M059J (cell line): ENCODE results near the gene EEF1A1.

DNA sequence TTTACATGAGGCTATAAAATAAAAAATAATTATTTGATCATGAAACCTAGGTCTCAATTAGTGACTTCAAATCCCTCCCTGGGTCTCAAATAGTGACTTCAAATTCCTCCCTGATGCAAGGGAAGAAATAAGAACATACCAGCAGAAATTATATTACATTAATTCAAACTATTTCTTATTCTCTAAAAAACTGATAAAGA lies 63.9 kb upstream of the EYS start:
- RAMPAGE, long total RNA: no peak

DNA sequence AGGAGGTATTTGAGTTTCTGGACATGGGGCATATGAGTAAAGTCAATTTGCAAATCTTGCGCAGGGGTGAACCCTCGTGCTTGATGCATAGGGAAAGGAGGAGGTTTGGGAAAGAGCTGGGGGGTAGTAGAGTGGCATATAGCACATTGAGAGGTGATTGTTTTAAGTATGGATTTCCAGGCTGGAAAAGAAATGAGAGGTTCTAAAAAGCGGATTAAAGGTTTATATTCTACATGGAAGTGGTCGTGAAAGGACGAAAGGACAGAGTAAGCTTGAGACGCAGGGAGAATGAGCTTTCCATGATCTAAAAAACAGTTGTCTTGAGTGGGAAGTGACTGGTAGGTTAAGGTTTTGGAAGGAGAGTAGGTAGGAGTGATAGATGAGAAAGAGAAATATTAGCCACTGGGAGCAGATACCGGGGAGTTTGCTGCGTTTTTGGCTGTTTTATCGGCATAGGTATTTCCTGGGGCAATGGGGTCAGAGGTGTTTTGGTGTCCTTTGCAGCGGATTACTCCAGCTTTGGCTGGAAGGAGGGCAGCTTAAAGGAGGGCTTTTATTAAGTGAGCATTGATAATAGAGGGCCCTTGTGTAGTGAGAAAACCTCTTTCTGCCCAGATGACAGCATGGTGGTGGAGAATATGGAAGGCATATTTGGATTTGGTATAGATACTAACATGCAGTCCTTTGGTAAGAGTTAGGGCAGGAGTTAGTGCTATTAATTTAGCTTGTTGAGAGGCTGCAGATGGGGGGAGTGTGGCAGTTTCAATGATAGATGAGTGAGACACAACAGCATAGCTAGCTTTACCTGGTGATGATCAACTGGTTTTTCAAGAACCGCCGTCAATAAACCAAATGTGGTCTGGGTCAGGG lies 750.5 kb upstream of the ADGRB3 start:
- RAMPAGE, long total RNA: no peak

GRCh38 chr6:68559170-68559369 lies 76.0 kb upstream of the ADGRB3 start:
- RAMPAGE, long total RNA: no peak

GRCh38 chr6:69445257-69445601 lies 351.6 kb downstream of the LMBRD1 start:
- RAMPAGE, long total RNA: no peak

GRCh38 chr6:69790558-69790929 lies 6.3 kb downstream of the LMBRD1 start:
- RAMPAGE, long total RNA: no peak

- RAMPAGE, long total RNA: no peak
Observed at GRCh38 chr6:70552592-70553072, 14.1 kb upstream of the SDHAF4 start.

DNA sequence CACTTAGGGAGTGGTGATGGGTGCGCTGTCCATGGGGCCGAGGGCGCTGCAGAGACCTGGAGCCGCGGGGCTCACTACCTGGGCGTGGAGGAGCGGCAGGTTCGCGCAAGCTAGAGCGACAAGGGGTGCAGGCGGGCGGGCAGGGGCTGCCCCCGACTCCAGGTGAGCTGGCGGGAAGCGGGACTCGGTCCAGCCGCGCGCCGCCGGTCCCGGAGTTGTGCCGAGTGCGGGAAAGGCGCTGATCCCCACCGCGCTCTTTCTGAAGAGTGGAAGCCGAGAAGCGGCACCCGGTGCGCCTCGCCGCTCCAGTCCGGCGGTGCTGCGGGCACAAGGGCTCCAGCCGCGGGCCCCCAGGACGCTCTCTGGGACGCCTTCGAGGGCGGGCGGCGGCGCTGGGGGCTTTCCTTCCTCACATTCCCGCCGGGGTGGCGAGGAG lies 326 bp downstream of the B3GAT2 start:
- RAMPAGE, long total RNA: no peak

- RAMPAGE, long total RNA: no peak
Observed at GRCh38 chr6:71290445-71291693, 2.3 kb downstream of the OGFRL1 start.

DNA sequence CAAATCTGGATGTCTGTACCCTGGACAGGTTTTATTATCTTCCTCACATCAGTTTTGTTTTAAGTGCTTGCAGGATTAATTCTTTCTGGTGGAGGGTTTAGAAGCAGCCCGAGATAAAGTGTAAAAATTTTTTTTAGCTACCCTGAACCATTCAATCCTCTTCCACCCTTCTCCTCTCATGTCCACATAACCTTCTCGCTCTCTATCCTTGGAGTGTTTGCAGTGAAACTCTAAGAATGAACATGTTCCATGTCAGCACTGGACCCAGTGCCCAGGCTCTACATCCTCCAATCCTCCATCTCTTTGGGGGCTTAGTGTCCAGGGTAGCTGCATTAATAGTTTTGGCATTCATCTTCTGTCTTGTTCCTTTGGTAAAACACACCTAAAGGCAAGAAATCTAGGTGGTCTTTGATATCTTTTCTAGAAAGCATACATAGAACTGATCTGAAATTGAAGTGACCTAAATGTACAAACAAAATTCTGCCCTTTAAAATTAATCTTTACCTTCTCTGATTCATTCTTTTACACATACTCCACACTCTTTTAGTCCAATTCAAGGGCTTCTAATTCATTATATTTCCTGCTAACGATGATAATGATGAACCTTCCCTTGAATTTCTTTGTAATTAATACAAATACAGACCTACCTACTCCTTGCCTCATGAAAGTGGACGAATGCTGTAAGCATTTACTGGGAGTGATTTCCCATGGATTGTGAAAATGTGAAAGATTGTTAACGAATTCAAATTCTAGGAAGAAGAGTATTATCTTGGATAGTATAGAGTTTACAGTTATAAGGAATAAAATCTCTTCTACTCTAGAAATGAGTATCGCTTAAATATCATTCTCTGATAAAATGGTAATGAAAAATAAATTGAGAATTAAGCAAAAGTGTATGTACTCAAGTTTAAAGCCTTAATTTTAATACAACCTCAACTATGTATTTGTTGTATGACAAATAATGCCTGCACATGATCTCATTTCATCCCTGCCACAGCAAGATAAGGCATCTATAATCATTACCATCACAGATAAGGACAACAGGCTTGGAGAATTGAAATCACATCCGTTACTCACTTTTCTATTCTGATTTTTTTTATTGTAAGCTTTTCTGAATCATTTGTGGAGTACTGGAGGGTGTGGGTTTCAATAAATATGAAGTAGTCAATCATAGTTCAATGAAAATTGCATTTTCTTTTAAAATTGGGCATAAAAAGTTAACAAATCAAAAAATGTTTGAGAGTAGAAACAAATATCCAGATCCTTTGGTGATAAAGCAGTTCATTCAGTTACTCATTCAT lies 117.9 kb downstream of the OGFRL1 start:
- RAMPAGE, long total RNA: no peak

GRCh38 chr6:72216120-72216862 lies 329.9 kb downstream of the RIMS1 start:
- RAMPAGE, long total RNA: no peak

DNA sequence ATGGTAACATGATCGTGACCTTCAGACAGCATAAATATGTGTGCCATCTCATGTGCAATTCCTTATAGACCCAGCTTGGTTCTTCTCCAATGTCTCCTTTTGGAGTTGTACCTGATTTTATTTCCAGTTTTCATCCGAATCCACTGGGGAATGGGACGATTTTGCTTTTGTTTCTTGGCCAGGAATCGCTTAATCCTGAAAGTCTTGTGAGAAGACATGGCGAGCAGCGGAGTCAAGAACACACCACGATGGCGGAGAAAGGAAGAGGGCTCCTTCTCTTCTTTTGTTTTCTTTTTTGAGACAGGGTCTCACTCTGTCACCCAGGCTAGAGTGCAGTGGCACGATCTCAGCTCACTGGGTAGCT lies 3.3 kb upstream of the OOEP start:
- RAMPAGE, long total RNA: start-site peak on the minus strand centred at position 259 of the sequence, 19 bp wide, 289 and 15 reads in 2 replicates

DNA sequence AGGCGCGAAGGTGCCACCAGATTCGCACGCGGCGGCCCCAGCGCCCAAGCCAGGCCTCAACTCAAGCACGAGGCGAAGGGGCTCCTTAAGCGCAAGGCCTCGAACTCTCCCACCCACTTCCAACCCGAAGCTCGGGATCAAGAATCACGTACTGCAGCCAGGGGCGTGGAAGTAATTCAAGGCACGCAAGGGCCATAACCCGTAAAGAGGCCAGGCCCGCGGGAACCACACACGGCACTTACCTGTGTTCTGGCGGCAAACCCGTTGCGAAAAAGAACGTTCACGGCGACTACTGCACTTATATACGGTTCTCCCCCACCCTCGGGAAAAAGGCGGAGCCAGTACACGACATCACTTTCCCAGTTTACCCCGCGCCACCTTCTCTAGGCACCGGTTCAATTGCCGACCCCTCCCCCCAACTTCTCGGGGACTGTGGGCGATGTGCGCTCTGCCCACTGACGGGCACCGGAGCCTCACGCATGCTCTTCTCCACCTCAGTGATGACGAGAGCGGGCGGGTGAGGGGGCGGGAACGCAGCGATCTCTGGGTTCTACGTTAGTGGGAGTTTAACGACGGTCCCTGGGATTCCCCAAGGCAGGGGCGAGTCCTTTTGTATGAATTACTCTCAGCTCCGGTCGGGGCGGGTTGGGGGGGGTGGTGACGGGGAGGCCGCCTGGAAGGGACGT lies at the start of gene EEF1A1:
TSS of gene EEF1A1 (minus strand) at position 275 of the 686 bp plus-strand sequence.
- RAMPAGE, long total RNA: start-site peak on the minus strand centred at position 296 of the sequence, 52 bp wide, 412 and 75 reads in 2 replicates

DNA sequence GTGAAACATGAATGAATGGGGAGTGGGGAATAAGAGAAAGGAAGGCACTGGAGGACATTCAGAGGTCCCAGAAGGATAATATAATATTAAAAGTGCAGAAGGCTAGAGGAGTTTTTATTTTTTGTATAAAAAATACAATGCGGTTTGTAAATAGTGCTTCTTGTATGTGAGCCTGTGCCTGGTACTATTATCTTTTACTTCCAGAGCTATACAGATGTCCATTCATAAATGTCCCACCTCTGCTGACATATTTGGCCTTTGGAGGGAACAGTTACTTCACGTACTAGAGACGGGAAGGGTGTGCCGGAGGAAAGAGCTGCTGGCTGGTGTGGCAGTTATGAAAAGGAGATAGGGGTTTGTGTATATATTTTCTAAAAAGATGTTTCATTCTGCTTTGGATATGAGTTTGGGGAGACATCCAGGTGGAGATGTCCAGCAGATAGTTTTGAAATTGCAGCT lies 8.8 kb downstream of the CD109 start:
- RAMPAGE, long total RNA: no peak

DNA sequence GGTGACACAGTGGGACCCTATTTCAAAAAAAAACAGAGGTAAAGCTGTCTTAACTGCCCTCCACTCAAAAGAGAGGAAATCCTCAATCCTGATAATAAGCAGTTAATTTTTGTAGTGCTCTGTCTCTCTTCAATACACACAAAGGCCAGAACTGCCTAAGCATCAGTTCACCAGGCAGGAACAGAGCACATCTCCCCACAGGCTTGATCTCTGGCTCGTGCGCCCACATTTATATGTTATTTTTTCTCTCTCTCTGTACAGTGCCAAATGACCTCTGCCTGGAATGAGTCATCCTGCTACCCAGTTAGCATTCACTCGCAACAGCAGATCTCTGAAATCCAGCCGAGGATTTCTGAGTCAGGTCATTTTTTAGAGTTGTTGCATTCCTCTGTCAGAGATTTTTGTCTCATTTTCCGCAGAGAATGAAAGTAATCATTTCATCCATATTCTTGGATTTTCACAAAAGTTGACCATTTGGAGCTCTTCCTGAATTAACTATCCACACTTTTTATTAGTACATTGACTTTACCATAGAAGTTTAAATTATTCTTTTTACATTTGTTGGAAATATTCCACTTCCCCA lies 107.1 kb downstream of the COL12A1 start:
- RAMPAGE, long total RNA: no peak

DNA sequence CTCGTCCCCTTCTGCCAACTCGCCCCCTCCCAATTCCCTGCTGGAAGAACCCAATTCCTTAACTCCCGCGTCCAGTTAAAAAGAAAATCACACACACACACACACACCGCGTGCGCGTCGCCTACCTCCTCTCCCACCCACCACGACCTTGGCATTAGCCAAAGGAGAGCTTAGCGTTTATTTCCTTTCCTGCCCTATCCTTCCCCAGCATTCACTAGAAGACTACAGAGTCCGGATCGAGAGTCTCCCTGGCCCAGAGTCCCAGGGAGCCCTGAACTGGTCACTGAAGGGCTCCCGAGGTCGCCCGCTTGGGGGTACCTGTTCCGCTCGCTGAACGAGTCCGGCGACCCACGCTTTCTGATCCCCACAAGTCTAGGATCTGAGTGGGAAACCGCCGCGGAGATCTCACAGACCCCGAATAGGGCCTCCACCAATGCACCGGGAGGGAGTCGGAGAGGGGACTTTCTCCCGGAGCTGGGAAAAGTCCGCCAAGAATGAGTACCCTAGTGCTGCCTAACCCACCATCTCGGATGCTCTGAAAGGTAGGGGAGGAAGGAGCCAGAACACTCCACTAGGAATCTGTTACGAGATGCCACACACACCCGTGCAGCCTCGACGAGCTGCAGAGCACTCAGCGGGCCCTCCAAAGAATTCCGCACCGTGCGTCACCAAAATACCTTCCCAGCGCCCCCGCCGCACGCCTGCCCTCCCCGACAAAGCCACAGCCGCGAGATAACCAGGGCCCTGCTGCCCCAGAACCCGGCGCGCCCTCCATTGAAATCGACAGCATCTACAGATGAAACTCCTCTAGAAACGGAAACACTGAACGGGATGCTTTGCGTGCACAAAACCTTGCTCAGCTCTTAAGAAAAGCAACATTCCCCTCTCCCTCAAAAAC lies 909 bp downstream of the COL12A1 start:
- RAMPAGE, long total RNA: no peak

GRCh38 chr6:75206409-75207031 lies 667 bp upstream of the COL12A1 start:
- RAMPAGE, long total RNA: no peak

- RAMPAGE, long total RNA: no peak
Observed at GRCh38 chr6:75402207-75402828, 91.3 kb downstream of the FILIP1 start.

DNA sequence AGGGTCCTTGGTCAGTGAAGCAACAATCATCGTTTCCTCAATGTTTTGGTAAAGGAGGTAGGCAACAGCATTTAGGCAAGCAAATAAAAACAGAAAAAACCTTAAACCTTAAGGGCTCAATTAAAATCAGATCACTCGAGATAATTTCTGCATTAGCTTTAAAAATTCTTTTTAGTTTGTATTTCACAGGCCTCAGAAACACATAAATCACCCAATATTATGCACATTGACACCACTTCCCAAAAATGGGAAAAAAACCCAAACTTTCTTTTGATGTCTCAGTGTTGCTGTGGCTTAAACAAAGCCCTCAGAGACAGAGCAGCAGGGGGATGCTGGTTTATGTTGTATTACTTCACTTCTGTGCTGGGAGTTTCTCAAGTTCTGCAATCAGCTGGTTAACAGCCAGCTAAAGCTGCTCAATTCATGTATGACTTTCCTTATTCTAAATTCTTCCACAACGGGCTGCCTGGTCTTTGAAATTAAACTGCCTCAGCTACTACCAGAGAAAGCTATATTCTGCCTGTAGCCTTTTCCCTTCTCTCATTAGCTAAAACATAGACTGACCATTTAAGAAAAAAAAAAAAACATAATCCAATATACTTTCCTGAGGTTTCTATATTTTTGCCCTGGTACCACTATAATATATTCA lies 5.6 kb downstream of the FILIP1 start:
- RAMPAGE, long total RNA: no peak

GRCh38 chr6:75641525-75642136 lies 40.0 kb downstream of the SENP6 start:
- RAMPAGE, long total RNA: no peak

DNA sequence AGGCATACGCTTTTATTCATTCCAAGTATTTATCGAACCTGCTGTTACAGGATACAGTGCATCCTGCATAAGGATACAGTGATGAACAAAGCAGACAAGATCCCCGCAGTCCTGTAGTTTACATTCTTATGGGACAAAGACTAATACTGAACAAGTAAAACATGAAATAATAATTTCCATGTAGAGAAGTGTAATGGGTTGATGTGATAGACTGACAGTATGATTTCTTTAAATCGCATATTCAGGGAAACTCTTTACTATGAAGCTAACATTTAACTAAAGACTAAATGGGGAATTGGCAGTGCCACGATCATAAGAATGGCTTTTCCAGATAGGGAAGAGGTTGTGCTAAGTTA lies 40.4 kb downstream of the SENP6 start:
- RAMPAGE, long total RNA: no peak